Parotid gland (tissue), 1 donor: Measurements from ENCODE around the genes INAFM2 and CCDC32.

- PRO-cap, result no peak
These were observed 109.9 kb upstream of the SPRED1 start for GRCh38 chr15:38142754-38143097.

- PRO-cap, result no peak
These were observed 42.9 kb upstream of the SPRED1 start for GRCh38 chr15:38209746-38210029.

DNA sequence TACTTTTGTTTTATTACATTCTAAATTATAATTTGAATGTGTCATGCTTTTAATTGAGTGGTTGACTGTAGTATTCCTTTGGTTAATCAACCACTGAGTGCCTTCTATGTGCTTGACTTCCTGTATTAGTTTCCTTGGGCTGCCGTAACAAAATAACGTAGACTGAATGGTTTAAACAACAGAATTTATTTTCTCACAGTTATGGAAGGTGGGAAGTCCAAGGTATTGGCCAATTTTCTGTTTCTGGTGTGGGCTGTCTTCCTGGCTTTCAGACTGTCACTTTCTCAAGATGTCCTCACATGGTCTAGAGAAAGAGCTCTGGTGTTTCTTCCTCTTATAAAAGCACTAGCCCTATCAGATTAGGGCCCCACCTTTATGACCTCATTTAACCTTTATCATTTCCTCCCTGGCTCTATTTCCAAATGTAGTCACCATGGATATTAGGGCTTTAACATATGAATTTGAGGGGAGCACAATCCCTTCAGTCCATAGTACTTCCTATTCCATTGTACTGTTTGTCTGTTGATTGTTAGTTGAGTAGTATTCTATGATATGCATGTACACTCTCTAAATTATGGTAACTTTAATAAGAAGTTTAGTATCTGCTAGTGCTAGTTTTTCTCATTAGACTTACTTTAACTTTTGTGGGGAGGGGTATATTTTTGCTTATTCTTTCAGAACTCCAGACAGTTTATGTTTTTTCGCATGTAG lies 54.7 kb downstream of the SPRED1 start:
- PRO-cap, result no peak

DNA sequence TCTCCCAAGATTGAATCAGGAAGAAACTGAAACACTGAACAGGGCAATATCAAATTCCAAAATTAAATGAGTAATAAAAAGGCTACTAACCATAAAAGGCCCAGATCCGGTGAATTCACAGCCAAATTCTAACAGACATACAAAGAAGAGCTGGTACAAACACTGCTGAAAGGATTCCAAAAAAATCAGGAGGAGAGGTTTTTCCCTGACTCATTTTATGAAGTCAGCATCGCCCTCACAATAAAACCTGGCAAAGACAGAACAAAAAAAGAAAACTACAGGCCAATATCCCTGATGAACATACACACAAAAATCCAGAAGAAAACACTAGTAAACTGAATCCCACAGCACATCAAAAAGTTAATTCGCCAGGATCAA lies 462.3 kb upstream of the THBS1 start:
- PRO-cap, result no peak

GRCh38 chr15:39154009-39154797 lies 426.7 kb upstream of the THBS1 start:
- PRO-cap, result no peak

DNA sequence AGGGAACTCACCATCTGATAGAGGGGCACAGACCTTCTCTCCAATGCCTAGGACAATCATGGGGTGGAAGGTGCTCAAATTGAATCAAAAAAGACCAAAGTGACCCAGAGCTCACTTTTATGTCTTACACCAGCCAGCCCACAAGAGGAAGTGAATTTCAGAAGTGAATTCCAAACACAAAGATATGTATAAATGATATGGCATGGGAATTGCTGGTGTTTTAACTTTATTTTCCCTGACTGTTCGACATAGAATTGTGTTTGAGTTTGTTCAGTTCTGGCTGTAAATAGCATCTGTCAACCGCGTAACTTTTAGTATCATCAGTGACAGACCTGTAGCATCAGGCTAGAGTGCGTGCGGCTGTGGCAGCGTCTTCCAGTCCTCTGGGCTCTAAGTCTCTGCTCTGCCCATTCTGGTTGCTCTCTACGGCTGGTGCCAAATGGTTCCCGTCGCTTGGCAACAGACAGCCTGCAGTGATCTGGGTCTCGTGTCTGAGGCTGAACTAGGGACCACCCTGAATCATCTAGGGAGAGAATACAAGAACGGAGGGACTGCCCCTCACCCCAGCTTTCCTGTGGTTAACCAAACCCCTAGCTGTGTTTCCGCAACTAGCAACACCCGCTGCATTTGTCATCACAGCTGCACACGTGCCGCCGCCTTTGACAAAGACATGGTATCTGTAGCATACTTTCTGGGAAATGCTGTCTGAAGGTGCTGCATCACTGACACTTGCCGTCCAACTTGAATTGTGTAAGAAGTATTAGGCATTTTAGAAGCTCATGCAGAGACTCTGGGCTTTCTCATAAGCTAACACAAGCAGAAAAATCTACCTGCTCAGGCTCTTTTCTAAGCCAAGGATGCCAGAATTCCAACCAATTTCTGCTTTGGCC lies 153.9 kb upstream of the THBS1 start:
- PRO-cap, result no peak

DNA sequence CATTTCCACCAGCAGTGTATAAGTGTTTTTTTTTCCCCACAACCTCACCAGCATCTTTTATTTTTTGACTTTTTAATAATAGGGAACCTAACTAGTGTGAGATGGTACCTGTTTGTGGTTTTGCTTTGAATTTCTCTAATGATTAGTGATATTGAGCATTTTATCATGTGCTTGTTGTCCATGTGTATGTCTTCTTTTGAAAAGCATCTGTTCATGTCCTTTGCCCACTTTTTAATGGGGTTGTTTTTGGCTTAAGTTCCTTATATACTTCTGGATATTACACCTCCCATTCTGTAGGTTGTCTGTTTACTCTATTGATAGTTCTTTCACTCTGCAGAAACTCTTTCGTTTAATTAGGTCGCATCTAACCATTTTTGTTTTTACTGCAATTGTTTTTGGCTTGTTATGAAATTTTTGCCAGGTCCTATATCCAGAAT lies 122.3 kb upstream of the THBS1 start:
- PRO-cap, result no peak

DNA sequence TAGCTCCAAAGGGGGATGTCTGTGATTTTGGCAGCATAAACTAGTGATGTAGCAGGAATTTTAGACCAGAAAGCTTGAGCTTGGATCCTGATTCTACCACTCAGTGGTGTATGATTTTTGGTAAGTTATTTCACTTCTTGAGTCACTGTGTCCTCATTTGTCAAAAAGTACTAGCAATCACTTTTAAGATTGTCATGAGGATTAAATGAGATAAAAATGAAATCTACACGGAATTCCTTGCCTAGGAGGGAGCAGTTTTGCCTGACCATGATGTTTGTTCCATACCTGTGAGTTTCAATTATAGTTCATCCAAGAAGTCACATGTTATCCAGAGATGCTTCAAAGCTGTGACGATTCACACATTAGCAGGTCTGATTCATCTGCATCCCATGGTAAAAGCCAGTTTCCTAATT lies 76.3 kb upstream of the THBS1 start:
- PRO-cap, result no peak

- PRO-cap, result unidirectional peak, plus-strand start at chr15:39580410
These were observed 964 bp upstream of the THBS1 start for GRCh38 chr15:39579689-39580540.

GRCh38 chr15:39595290-39596490 lies 14.8 kb downstream of the THBS1 start:
- PRO-cap, result no peak

- PRO-cap, result no peak
These were observed 9.4 kb downstream of the EIF2AK4 start for GRCh38 chr15:39943336-39943658.

- PRO-cap, result no peak
These were observed 10.7 kb upstream of the SRP14 start for GRCh38 chr15:40049543-40050155.

GRCh38 chr15:40060386-40060924 lies 21.5 kb upstream of the SRP14 start:
- PRO-cap, result no peak

- PRO-cap, result bidirectional peak, plus-strand start at chr15:40323695, minus-strand start at chr15:40323388
These were observed at the start of gene INAFM2 for GRCh38 chr15:40322926-40324063. Gene INAFM2 (plus strand): TSS chr15:40323692.

GRCh38 chr15:40406002-40406588 lies 500 bp downstream of the IVD start:
- PRO-cap, result no peak

- PRO-cap, result no peak
These were observed 16.2 kb downstream of the IVD start for GRCh38 chr15:40421783-40422175.

GRCh38 chr15:40445247-40446011 lies 4.7 kb downstream of the BAHD1 start:
- PRO-cap, result unidirectional peak, plus-strand start at chr15:40445863

- PRO-cap, result unidirectional peak, minus-strand start at chr15:40471645
These were observed 868 bp downstream of the CHST14 start for GRCh38 chr15:40471306-40472398.

DNA sequence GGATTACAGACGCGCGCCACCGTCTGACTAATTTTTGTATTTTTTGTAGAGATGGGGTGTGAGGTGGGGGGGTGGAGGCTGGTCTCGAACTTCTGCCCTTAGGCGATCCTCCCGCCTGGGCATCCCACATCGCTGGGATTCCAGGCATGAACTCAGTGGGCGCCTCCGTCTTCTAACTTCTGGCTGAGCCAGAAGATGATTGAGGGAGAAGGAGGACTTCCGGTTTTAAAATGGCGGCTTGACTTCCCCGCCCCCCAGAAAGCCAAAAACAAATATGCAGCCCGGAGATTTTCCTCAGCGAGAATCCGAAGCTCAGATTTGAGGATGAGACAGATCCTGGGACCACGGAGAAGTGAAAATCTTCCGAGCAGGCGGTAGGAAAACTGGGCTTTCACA lies 17.0 kb downstream of the CHST14 start:
- PRO-cap, result no peak

DNA sequence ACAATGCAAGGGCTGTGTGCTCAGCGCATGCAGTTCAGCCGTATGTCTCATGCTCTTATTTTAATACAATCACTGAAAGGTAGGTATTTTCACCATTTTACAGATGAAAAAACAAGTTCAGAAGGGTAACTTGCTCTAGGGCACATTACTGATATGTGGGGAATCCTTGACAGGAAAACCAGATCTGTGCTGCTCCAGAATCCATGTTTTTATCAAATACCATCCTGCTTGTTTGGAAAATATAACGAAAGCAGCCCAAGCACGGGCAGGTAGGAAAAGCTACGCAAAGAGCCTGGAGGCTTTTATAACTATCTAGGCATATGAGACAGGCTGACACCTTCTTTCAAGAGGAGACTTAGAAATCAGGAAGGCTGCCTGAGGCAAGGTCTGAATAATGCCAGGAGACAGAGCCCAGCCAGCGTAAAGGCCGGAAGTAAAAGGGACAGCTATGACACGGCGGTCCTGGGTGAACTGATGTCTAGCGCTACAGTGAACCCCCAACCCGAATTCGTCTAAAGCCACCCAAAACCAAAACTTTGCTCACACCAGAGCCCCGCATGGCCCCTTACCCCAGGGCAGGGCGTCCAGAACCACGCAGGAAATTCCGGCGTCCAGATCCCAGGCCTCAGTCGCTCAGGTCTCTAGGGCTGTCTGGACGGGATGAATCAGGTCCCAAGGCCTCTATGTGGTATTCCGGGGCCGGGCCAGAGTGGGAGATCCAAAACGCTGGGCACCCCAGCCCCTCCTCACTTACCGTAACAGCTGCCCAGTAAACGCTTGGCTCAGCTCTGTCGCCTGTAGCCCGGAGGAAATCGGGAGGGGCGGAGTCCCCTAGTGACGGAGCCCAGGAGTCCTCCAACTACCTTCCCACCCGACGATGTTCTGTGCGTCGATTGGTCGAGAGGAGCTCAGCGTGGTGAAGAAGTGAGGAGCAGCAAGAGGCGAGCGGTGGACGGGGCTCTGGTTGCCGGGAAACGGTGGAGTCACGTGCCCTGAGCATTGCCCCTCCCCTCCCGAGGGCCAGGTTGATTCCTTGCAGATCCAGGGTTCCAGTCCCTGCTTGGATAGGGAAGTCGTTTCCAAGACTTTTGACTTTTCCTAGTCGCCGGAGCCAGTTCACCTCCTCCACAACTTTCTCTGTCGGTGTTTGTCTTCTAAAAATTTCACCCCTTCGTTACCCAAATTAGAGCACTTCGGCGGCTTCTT lies at the start of gene CCDC32:
Gene CCDC32, minus strand, starts transcription at position 821 of the 1,206 bp plus-strand sequence.
- PRO-cap, result unidirectional peak, minus-strand start at position 764 of the sequence; unidirectional peak, minus-strand start at position 804 of the sequence; unidirectional peak, minus-strand start at position 876 of the sequence